Airway epithelial cell (primary cell): ENCODE data around the gene RXFP2.

DNA sequence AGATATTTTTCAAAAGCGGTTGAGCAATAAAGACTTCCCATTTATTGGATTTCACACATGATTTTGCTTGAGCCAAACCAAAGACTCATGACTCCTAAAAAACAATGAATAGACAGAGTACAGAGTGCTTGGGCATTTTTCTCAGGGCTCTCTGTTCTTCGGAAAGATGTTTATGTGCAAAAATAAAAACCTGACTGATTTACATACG is 194.2 kb downstream of the KATNAL1 start:
- RAMPAGE, long total RNA: no peak

- RAMPAGE, long total RNA: no peak
Measured at GRCh38 chr13:30114003-30115389, 192.9 kb downstream of the KATNAL1 start.

- RAMPAGE, long total RNA: no peak
Measured at GRCh38 chr13:30125688-30126146, 181.6 kb downstream of the KATNAL1 start.

DNA sequence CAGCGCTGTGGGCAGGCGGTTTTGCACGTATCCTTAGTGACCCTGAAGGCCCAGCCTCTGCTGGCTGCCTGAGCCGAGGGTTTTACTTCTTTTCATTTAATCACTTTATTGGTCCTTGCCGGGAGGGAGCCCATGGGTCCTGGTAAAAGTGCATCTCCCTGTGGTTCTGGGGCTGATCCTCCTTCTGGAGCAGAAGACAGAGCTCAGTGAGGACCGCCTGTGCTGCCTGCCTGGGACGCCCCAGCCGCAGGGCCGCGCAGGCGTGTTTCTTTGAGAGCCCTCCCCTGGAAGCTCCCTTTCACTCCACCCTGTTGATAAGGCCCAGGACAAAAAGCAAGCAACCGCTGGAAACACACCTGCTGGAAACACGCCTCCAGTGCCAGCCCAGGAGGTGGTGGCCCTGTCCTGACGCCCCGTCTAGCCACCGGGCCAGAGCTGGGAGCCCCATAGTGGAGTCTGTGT is 173.9 kb downstream of the KATNAL1 start:
- RAMPAGE, long total RNA: no peak

DNA sequence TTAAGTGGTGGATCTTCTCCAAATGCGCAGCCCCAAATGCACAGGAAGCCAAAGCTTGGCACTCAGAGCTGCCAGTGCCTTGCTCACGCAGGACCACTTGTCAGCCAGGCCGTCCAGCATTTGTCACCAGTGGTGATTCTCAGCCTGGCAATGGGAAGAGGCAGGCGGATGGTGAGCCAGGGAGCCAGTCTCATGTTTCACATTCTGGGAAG is 158.5 kb downstream of the KATNAL1 start:
- RAMPAGE, long total RNA: no peak

- RAMPAGE, long total RNA: no peak
Measured at GRCh38 chr13:30153492-30154255, 153.7 kb downstream of the KATNAL1 start.

GRCh38 chr13:30441227-30441721 is 19.0 kb downstream of the UBE2L5 start:
- RAMPAGE, long total RNA: no peak

DNA sequence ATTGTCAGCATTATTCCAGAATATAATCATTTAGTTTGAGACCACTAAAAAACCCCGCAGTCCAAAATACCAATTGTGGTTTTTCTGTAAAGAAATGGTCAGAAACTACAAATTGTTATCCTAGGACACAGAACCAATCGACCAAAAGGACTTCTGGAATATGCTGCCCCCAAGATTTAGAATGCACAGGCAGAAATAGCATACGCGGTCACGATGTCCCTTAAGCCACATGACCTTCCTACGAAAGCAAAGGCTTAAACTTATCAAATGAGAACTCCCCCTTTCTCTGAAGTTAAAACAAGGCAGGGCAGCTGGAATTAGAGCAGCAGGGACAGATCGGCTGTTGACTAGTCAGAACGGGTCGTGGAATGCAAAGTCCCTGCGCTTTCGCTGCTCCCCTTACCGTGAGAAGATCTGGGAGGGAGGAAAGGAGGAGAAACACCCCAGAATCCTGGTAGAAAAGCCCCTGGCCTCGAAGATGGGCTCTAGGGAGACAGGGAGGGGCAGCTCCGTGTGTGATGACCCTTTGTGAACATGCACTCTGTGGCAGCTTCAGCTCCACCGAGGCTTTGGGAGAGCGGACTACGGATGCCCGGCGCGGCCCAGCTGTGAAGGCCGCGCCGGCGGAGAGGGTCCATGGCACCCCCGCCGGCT is 780 bp upstream of the USPL1 start:
- RAMPAGE, long total RNA: no peak

- RAMPAGE, long total RNA: no peak
Measured at GRCh38 chr13:30622646-30623394, 5.1 kb downstream of the USPL1 start.

- RAMPAGE, long total RNA: no peak
Measured at GRCh38 chr13:30648312-30648955, 30.7 kb downstream of the USPL1 start.

DNA sequence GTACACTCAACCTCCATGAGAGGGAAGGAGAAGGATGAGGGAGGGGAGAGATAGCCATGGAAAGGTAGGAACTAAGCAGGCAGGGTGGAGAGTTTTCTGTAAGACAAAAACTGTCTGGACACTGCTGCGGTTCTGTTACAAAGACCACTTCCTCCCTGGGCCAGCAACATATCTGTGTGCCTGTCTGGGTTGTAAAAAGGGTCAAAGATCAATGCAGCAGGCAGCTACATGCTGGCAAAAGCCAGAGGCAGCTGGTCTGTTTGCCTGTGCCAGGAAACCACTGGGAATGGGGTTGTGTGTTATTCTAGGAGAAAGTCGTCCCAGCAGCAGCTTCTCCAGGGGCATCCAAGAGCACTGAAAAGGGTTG is 11.0 kb downstream of the ALOX5AP start:
- RAMPAGE, long total RNA: no peak

DNA sequence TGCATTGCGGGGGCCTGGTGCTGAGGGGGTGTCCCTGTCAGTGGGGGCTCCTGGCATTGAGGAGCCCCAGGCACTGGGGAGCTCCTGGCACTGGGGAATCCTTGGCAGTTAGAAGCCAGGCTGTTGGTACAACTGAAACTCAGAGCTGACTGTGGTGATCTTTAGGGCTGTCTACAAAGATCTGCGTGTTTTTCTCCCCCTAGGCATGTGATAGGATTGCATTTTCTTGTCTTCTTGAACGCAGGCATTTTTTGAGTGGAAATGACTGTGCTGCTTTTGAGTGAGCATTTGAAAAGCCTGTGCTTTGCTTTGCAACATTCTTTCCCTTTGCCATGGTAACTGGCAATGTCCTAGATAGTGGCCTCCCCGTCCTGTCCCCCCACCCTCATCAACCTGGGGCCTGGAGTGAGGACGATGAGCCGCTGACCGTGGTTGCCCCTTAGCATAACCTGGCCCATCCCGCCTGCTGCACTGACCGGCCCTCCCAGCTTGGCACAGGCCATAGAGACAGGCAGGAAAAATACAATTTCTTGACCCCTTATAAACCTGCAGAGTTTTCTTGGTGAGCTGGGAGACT is 72.0 kb upstream of the MEDAG start:
- RAMPAGE, long total RNA: no peak

- RAMPAGE, long total RNA: no peak
Measured at GRCh38 chr13:30898708-30899492, 7.2 kb upstream of the MEDAG start.

- RAMPAGE, long total RNA: no peak
Measured at GRCh38 chr13:30979357-30979600, 46.8 kb downstream of the TEX26 start.

DNA sequence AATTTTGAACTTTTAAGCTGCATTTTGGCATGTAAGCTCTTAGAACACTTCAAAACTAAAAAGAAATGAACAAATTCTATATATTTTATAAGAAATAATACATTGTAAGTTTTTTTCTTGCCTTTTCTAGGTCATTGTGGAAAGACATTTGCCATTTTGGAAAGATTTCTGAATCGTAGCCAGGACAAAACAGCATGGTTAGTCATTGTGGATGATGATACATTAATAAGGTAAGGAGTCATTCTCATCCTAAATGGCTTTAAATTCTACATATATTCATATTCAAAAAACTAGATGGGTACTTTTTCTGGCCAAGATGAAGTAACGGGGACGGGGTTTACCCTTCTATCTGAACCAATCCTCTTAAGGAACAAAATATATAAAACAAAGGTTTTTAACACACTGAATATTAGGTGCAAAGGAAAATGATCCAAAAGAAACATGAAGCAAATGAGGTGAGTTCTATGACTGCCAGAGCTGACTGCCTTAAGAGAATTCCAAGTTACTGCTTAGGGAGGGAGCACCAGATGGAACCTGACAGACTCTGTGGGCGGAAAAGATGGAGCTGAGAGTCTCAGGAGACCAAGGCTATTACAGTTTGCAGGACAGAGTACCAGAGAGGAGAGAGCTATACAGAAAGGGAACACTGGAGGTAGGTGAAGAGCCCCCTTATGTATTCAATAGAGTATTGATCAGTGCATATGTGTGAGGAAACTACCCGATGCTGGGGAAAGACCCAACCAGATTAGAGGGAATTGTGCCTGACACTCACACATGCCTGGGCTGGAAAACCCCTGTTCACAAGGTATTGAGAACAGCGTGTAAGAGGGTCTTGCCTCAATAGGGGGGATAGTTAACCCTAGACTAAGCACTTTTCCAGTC is 87.1 kb downstream of the B3GLCT start:
- RAMPAGE, long total RNA: no peak

DNA sequence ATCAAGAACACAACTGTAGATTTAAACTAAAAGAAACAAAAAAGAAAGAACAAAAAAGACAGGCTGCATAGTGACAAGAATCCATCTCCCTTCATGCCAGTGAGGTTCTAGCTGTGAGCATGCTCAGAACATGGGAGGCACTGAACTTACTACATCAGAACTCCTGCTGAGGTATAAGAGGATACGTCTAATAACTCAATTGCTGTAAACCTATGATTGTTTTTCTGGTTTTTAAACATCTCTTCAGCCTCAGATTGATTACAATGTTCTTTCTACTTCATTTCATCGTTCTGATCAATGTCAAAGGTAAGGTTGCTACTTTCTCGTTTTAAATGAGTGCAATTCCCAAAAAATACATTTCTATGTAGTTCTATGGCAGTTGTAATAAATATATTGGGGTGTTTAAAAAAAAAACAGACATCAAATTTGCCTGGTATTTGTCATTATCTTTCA is at the start of gene RXFP2:
Gene RXFP2, plus strand, starts transcription at position 126 of the 453 bp plus-strand sequence.
- RAMPAGE, long total RNA: no peak

- RAMPAGE, long total RNA: no peak
Measured at GRCh38 chr13:31898284-31898938, 133.2 kb upstream of the FRY start.

- RAMPAGE, long total RNA: no peak
Measured at GRCh38 chr13:31926869-31927652, 104.5 kb upstream of the FRY start.

DNA sequence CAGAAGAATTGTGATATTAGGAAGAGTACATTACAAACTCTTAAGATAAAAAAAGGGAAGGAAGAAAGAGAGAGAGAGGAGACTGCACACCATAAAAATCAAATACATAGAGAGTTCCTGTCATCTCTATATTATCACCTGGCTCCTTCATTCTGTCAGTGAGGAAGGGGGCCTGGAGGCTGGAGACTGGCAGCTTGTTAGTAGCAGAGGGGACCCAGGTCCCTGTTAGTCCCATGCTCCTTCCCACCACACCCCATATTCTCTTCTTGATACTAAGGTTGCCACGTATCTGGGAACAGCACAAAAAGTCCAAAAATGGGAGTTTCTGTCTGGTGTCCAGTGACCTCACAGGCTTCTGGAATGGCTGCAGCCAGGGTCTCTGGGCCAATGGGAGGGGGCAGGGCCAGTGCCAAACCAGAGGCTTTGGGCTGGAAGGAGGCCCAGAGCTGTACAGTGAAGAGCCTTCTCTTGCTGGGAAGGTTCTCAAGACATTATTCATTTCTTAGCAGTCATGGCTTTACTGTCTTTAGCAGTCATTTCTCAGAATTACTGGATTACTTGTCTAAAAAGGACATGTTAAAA is 119.1 kb downstream of the FRY start:
- RAMPAGE, long total RNA: no peak

GRCh38 chr13:32285119-32285798 is 29.9 kb downstream of the ZAR1L start:
- RAMPAGE, long total RNA: no peak